PFSK-1 (cell line): Measurements from ENCODE around the genes IL1RL1 and SLC9A4.

DNA sequence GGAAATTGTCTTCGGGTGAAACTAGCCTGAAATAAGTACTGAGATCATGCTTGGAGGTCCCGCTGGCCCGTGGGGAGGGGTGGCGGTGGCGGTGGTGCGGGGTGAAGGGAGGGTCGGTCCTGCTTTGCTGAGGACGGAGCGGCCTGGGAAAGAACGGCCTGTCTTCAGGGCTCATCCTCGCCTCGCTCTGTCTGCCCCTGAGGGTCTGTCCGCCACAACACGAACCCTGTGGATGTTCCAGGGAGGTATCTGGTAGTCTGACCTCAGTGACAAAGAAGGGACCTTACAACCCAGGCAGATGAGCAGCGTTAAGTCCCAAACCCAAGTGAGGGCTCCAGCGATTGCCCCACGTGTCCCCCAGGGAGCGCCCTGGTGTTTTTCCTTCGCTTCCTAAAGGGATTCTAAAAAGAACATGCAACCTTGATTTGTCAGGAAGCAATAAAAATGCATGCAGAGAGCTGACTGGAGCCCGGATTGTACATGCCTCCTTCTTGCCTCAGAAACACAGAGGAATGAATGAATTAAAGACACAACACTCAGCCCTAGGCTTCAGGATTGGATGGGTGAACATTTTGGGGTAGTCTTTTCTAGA, 58.9 kb downstream of the IL1RL2 start:
- RRBS, result no CpG with 5 or more reads among the region's 20 CpGs

DNA sequence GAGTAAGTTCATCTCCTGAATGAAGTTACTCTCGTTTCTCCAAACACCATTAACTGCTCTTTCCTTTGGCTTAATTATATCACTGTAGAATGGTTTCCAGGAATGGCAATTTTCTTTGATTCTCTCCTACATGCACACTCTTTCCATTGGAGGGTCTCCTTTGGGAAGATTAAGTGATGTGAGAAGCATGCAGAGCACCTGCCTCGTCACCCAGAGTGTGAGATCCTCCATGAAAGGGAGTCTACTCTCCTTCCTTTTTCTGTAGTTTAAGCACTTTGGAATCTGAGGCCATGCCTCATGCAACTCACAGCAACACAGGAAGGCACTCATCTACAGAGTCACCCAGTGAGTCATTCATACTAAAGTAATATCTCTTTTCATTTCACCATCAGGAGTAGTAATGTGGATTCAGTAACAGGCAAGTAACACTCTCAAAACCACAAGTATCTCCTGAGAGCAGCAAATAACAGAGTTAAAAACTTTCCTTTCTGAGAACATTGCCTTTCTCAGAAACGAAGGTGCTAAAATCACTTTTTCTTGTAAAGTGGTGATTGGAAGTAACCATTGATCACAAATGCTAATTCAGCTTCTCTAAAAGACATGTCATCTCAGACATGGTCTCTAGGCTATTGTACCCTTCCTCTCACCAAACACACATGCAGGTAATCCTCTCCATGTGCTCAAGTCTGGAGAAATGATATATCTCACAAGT, 52.8 kb upstream of the IL1RL1 start:
- RRBS, result no CpG with 5 or more reads among the region's 3 CpGs

GRCh38 chr2:102311320-102311744, at the start of gene IL1RL1:
Gene IL1RL1 (plus strand): TSS chr2:102311563.
- RRBS, result no CpG with 5 or more reads among the region's 2 CpGs

DNA sequence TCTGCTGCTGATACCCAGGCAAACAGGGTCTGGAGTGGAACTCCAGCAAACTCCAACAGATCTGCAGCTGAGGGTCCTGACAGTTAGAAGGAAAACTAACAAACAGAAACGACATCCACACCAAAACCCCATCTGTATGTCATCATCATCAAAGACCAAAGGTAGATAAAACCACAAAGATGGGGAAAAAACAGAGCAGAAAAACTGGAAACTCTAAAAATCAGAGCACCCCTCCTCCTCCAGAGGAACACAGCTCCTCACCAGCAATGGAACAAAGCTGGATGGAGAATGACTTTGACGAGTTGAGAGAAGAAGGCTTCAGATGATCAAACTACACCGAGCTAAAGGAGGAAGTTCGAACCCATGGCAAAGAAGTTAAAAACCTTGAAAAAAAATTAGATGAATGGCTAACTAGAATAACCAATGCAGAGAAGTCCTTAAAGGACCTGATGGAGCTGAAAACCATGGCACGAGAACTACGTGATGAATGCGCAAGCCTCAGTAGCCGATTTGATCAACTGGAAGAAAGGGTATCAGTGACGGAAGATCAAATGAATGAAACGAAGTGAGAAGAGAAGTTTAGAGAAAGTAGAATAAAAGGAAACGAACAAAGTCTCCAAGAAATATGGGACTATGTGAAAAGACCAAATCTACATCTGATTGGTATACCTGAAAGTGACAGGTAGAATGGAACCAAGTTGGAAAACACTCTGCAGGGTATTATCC, 14.0 kb downstream of the IL1RL1 start:
- RRBS, result no CpG with 5 or more reads among the region's 11 CpGs

DNA sequence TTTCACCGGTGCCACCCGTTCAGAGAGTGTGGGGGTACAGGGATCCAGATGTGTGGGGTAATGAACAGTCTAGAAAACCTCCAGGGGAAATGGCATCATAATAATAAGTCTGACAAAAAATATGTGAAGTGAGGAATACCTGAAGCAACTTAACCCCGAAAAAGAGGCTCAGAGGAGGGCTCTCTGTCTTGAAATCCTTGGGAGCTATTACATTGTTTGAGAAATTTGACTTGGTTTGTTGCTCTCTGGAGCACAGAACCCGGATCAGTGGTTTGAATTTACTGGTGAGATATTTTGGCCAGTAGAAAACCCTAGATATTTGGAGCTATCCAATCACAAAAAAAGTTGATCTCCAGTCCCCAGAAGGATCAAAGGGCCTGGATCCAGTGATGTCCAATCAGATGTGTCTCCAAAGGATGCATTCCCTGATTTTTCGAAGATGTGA, 20.7 kb downstream of the IL18RAP start:
- RRBS, result no CpG with 5 or more reads among the region's 5 CpGs

- RRBS, result no CpG with 5 or more reads among the region's 3 CpGs
Measured at GRCh38 chr2:102473041-102473544, at the start of gene SLC9A4. Gene SLC9A4 (plus strand): TSS chr2:102473226.

DNA sequence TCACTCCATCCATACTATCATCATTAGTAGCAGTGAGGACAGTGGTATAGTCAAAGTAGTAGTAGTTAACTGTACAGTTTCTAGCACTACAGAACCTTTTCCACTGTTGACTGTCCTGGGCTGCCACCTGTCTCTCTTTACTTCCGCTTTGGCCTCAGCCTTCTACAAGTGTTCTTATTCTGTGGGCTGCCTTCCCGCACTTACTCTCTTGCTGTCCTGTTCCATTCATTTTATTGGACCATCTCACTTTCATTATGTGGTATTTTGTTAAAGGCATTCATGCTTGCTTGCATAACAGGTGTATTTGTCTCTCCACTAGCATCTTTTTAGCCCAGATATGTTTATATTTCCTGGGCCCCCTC, 3.4 kb downstream of the SLC9A2 start:
- RRBS, result no CpG with 5 or more reads among the region's 2 CpGs

DNA sequence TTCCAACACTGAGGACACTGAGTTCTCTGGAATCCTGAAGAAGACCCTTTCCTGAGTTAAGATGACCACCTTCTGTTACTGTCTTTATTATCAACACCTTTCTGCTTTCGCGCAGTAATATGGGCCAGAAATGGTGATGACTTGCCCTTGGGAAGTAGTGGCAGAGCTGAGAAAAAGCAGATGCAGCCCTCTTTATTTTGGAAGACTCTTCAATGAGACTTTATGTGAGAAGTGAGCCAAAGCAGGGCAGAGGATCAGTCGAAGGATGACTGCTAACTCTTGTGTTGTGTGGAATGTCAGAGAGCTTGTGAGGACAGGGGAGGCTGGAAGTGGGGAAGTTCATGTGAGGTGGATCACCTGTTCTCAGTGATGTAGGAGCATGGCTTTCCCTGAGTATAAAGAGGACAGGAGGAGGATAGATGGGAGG, 50.2 kb downstream of the MFSD9 start:
- RRBS, result no CpG with 5 or more reads among the region's 3 CpGs

DNA sequence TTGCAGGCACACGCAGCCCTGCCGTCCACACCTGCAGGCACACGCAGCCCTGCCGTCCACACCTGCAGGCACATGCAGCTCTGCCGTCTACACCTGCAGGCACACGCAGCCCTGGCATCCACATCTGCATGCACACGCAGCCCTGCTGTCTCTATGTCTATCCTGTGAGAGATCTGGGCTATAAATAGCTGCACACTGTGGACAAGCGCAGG, 41.9 kb downstream of the TMEM182 start:
- RRBS, result no CpG with 5 or more reads among the region's 8 CpGs

DNA sequence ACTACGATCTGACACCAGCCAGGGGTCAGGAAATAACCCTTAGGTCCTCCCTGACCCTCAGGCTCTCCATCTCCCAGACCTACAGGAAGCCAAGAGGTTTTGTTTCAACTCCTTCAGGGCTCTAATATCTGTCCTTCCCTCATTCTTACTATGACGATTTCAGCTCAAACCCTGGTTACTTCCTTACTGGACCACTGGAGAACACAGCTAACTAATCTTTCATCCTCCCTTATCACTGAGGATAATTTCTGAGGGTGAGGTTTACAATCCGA, 322.0 kb upstream of the POU3F3 start:
- RRBS, result no CpG with 5 or more reads among the region's 3 CpGs

DNA sequence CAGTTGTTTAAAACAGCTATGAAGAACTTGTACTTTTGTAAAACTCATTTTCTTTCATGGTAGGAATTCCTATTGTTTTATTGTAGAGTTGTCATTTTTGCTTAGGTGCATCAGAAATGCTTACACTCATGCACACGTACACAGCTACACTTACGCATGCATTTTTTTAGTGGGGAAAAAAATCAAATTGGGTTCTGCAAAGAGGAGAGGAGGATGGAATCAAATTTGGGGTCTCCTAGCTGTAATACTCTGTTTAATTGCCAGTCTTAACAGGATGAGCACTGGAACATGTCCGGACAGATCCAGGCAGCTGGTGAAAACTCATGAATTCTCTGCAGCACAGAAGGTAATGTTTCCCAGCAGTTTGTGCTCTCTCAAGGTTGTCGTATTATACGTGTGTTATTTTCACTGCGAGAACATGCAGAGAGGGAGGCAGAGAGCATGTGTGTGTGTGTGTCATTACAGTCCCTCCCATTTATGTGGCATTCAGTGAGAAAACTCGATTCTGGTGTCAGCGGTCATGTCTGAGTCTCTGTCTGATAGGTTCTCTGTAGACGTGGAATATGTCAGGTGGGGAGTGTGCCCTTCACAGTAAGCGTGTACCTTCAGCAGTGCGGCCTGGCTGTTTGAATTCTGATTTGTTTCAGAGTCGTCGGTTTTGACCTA, 150.3 kb upstream of the POU3F3 start:
- RRBS, result no CpG with 5 or more reads among the region's 13 CpGs

- RRBS, result 14% methylated on average over 1 of the region's 116 CpGs
Measured at GRCh38 chr2:104856264-104857302, 2.7 kb downstream of the POU3F3 start.

GRCh38 chr2:104901384-104901935, 47.5 kb downstream of the POU3F3 start:
- RRBS, result no CpG with 5 or more reads among the region's 12 CpGs

DNA sequence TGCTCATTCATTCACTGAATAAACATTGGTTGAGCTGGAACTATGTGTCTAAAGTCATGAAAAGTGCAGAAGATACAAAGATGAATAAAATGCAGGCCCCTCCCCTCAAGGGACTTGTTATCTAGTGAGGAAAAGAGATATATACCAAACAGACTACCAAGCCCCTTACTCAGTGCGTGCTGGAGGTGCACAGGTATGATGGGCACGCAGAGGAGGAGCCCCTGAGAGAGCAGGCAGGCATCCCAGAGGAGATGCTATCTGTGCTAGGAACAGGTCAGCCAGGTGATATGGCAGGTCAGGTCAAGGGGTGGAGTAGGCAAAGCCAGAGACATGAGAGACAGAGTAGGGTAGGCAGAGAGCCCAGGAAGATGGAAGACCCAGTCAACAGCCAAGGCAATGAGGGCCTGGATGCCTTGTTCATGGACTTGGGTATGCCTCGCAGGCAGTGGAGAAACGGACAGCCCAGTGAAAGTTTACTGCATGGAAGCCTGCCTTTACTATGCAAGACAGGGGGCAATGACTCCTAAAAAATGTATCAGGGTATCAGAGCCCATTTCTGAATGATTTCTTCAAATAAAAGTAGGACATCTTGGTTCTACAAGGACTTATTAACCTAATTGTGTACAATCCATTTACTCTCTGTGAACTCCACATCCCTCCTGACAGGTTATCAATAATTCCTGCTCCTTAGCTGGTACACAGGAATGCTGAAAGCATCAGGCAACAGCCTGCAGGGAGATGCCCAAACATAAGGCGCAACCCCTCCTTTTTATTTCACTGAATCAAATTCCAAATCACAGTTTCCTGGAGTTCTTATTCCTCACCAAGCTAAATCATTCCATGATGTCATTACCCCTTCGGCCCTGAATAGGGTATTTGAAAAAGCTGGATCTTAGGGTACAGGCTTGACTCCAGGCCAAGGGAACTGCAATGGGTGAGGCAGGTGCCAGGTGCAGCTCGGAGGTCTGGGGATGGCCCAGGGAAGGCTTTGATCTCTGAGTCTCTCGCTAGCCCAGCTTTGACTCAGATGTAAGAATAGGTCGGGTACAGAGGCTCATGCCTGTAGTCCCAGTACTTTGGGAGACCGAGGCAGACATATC, 7.3 kb downstream of the FHL2 start:
- RRBS, result no CpG with 5 or more reads among the region's 10 CpGs

DNA sequence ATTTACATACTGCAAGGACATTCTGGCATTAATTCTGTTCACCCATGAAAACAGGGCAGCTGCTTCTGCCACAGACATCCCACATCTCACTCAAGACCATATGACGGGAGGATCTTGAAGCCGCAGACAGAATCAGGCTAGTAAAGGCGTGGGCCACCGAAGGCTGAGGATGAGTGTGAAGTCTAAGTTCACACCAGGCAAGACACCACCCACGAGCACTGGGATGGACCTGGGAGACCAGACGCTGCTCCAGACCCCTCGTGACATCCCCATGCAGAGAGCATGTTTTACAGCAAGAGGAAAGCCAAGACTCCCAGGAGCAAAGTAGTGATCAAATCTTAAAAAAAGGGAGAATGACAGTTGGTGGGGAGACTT, 3.1 kb downstream of the FHL2 start:
- RRBS, result no CpG with 5 or more reads among the region's 7 CpGs

GRCh38 chr2:105397781-105398217, 1.1 kb downstream of the FHL2 start:
- RRBS, result no CpG with 5 or more reads among the region's 3 CpGs

DNA sequence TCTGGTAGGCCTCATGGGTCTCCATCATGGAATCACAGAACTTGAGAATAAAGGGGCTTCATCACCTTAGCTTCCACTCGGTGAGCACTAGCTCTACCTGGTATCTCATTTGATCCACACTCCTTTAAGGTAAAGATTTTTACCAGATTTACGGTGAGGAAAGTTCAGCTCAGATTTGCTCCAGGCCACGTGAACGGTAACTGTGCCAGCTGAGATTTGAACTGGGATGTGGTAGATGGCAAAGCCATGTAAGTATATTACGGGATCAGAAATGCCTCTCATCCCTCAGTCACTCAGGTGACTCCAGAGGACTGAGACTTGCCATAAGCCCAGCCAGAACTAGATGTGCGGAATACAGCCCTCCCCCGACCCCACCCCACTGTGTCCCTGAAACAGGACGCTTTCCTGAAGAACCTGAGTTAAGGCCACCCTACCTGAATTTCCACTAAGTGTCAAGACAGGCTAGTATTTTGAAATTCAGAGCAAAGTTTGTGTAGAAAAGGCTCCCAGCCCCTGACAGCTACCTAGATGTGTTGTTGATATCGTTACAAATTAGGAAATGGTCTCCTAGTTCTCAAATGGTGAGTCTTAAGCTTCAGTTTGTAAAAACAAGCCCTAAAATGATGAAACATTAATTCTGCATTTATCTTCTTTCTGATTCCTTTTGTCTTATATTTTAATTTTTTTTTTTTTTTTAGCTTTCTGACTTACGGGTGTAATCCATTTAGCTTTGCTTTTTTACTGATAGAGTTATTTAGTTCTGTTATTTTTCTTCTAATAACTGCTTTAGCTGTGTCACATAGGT, 1.4 kb upstream of the FHL2 start:
- RRBS, result no CpG with 5 or more reads among the region's 10 CpGs

- RRBS, result no CpG with 5 or more reads among the region's 6 CpGs
Measured at GRCh38 chr2:105410445-105411008, 11.7 kb upstream of the FHL2 start.

- RRBS, result no CpG with 5 or more reads among the region's 6 CpGs
Measured at GRCh38 chr2:105448901-105449522, 50.2 kb upstream of the FHL2 start.

DNA sequence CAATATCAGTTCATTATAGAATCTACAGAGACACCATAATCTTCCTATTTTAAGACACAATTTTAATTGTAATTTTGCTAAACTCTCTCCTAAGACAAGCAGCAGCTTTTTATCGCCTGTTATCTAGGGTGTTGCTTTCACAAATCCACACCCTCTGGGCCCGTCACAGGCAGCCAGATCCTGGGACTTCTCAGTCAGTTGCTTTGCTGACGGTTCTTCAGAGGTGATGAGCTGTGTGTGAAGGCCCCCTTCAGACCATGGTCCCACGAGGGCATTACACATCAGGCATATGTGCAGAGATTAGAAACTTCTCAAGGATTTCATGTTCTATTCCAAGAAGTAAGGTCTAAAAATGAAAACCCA, 96.2 kb upstream of the FHL2 start:
- RRBS, result no CpG with 5 or more reads among the region's 4 CpGs